A375 (cell line): ENCODE results near the genes EIF4E, C4orf17, DNAJB14 and BDH2.

GRCh38 chr4:95543554-95544153, 5.1 kb downstream of the UNC5C start:
- RAMPAGE, long total RNA, result no peak

DNA sequence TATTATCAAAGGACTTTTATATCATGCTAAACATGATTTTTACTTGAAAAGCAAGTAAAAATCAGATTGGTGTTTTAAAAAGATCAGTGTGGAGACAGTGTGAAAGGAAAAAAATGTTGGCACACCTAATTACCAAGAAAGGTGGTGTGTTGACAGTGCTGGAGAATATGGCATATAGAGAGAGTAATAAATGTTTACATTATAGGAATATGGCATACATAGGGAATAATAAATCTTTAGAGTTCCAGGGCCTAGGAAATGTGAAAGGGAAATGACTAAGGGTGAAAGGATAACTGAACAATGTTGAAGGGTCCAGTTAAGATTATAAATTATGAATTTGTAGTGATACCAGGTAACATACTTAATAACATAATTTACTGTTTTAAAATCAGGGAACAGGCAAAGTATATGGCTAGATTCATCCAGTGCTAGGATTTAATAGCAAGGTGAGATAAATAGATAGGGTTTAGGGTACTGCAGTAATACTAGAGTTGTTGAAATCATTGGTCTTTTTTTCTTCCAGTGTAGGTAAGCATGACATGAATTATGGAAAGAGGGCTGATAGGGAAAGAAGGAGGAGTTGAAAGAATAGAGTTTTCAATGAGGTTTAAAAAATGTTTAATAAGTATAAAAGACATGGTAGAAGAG, 54.6 kb downstream of the RAP1GDS1 start:
- RAMPAGE, long total RNA, result no peak

GRCh38 chr4:98399790-98400519, 138.8 kb downstream of the RAP1GDS1 start:
- RAMPAGE, long total RNA, result no peak

DNA sequence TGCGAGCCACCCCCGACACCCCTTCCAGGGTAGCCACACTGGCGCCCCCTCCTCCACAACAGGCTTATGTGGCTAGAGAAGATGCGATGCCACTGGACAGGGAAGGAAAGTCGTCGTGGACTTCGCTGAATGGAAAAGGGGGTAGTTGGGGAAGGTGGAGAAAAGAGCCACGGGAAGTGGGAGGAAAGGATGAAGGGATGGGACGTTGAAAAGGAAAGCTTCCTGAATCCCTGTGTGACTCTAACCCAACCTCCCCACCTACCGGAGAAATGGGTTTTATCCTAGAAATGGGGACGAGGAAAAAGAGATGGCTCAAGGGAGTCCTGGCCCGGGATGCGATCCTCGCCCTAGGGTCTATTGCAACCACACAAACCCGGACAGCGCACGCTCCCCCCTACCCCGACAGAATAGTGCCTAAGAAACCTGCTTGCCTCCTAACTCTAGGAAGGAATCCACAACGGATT, 657 bp upstream of the TSPAN5 start:
- RAMPAGE, long total RNA, result no peak

GRCh38 chr4:98663141-98664201, 5.1 kb upstream of the TSPAN5 start:
- RAMPAGE, long total RNA, result no peak

DNA sequence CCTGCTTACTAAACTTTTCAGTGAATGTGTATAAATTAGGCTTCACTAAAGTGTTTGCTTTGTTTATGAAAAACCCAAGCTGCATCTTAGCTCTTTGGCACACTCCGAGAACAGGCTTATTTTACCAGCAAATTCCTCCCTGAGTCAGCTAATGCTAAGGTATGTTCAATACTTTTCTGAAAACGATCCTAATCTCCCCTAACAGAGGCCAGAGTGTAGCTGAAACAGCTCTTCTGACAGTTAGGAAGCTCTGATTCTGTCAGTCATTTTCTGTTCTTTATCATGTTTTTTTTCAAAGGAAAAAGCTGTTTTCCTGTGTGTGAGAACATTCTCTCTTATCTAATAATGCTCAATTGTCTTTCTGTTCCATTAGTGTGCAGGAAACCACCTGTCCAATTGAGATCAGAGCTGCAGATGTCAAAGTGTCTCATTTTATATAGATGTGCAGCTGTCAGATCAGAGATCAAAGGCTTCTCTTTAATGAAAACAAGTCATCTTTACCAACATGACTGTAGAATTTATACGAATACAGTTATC, 30.4 kb upstream of the TSPAN5 start:
- RAMPAGE, long total RNA, result no peak

- RAMPAGE, long total RNA, result start-site peak on the minus strand at chr4:98929120-98929150, 174 and 170 reads in 2 replicates
Measured at GRCh38 chr4:98928973-98929840, at the start of gene EIF4E. TSS of gene EIF4E (minus strand) at chr4:98929133.

GRCh38 chr4:99154610-99155123, 10.6 kb upstream of the ADH4 start:
- RAMPAGE, long total RNA, result no peak

- RAMPAGE, long total RNA, result no peak
Measured at GRCh38 chr4:99315805-99316727, 5.1 kb downstream of the ADH1B start.

GRCh38 chr4:99510874-99511304, at the start of gene C4orf17:
TSS of gene C4orf17 (plus strand) at chr4:99511021.
- RAMPAGE, long total RNA, result no peak

DNA sequence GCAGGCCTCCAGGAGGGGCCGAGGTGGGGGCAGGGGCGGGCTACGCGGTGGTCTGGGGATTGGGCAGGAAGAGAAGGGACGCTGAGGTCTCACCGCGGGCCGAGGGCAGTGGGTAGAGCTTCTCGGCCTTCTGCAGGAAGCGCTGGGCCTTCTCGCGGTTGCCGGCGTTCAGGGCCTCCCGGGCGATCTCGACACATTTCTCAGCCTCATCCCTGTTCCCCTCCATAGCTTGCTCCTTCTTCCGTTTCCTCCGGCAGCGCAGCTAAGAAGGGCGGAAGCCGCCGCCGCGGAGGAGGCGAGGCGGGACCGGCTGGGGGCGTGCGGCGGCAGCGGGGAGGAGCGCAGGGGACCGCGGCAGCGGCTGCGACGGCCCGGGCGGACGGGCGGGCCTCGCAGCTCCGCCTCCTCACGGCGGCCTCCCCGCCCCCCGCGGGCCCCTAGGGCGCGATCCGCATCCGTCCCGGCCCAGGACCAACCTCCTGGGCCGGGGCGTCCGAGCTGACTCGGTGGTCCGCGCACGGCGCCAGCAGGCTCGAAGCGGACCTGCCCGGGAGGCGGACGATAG, at the start of gene DNAJB14:
DNAJB14 (minus strand) TSS at position 273 of the 565 bp plus-strand sequence.
- RAMPAGE, long total RNA, result start-site peak on the minus strand centred at position 248 of the sequence, 51 bp wide, 74 and 43 reads in 2 replicates

GRCh38 chr4:100895445-100896040, 377.7 kb upstream of the EMCN start:
- RAMPAGE, long total RNA, result no peak

DNA sequence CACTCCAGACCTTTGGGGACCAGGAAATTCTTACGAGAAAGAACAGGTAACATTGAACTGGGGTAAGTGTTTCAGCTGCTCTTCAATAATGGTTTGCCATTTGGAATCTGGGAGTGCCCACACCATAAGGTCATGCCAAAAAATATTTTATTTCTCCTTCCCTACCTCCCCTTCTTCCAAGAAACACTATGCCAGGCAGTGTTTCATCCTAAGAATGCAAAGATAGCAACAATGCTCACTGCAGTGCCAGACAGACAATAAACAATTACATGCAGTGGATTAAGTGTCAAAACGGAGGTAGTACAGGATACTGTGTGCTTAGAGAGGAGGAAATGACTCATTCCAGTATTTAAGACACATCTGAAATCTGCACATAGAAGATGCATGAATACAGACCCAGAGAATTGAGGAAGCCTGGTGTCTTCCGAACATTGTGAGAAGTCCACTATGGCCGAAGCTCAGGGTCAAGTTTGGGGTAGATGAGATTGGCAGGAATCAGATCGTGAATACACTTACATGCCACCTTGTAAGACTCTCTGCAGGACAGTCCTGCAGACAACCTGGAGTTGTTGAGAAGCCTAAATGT, 326.4 kb downstream of the PPP3CA start:
- RAMPAGE, long total RNA, result no peak

DNA sequence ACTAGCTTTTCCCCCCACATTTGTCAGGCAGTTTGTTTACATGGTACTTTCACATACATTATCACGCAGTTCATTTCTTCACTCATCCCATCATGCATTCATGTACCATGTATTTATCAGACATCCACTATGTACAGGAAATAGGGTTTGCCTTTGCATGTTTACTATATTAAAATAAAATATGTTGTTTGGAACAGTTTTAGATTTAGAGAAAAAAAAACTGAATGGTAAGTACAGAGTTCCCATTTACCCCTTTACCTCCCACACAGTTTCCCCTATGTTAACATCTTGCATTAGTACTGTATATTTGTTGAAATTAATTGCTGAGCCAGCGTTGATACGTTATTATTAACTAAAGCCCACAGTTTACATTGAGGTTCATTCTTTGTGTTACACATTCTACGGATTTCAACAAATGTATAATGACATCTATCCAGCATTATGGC, 70.8 kb downstream of the PPP3CA start:
- RAMPAGE, long total RNA, result no peak

GRCh38 chr4:102439885-102440266, 61.3 kb upstream of the NFKB1 start:
- RAMPAGE, long total RNA, result no peak

- RAMPAGE, long total RNA, result no peak
Measured at GRCh38 chr4:102701872-102702755, 58.7 kb downstream of the MANBA start.

GRCh38 chr4:102806247-102807251, 20.8 kb downstream of the UBE2D3 start:
- RAMPAGE, long total RNA, result no peak

DNA sequence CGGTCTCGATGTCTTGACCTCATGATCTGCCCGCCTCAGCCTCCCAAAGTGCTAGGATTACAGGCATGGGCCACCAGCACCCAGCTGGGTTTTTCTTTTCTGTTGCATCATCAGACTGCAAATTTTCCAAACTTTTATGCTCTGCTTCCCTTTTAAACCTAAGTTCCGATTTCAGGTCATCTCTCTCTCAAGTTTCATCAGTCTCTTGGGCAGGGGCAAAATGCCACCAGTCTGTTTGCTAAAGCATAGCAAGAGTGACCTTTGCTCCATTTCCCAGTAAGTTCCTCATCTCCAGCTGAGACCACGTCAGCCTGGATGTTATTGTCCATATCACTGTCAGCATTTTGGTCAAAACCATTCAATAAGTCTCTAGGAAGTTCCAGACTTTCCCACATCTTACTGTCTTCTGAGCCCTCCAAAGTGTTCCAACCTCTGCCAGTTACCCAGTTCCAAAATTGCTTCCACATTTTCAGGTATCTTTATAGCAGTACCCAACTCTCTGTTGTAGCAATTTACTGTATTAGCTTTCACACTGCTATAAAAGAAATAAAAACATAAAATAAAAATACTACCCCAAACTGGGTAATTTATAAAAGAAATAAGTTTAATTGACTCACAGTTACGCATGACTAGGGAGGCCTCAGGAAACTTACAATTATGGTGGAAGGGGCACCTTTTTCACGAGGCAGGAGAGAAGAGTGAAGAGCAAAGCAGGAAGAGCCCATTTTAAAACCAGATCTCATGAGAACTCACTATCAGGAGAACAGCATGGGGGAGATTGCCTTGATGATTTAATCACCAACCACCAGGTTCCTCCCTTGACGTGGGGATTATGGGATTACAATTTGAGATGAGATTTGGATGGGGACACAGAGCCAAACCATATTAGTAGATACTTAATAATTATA, 9.8 kb downstream of the CISD2 start:
- RAMPAGE, long total RNA, result no peak

DNA sequence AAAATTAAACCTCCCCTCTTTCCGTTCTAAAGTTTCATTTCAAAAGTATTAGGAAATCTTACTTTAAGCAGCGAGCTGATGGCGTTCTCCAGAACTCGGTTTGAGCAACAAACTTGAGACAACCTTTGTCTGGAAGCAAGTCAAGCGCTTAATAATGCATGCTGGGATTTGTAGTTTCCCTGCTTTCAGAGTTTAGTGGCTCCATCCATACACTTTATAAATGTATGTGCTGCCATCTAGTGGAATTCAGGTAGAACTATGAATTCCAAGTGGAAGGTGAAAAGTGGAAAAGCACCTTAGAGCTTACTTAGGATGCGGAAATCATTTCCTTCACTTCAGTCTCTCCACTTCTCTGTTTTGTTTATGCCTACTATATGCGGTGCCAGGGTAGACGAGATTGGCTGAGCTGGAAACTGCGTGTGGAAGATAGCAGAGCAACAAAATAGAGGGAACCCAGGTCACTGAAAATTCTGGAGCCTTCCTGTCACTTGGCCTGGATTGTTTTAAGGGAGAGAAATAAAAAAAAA, at the start of gene BDH2:
BDH2 (minus strand) TSS at position 114 of the 527 bp plus-strand sequence.
- RAMPAGE, long total RNA, result no peak

DNA sequence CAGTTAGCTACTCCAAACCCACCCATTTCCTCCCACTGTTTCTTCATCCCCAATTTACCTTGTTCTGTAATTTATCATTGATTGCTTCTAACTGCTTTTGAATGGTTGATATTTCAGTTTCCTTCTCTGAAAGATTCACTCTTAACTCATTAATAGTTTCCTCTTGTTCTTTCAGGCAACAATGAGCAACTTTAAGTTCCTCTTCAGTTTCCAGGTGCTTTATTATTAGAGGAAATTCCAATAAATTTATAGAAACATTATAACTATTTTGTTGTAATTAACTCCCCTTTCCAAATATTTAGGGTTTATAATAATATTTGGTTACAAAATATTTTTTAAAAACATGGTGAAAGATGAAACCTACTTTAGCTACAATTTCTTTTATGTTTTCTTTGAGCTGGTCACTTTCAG, 45.8 kb upstream of the BDH2 start:
- RAMPAGE, long total RNA, result no peak